ENCODE measurements around a stretch of chr9.

DNA sequence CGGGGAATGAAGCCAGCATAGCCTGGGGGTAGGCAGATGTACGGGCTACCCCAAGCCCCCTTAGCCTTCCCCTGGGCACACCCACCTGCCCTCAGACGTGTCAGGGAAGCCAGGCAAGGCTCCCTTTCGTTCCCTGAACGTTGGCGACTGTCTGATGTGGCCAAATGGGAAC is 3.0 kb downstream of the FAM166A start:
- PRO-cap = no peak

DNA sequence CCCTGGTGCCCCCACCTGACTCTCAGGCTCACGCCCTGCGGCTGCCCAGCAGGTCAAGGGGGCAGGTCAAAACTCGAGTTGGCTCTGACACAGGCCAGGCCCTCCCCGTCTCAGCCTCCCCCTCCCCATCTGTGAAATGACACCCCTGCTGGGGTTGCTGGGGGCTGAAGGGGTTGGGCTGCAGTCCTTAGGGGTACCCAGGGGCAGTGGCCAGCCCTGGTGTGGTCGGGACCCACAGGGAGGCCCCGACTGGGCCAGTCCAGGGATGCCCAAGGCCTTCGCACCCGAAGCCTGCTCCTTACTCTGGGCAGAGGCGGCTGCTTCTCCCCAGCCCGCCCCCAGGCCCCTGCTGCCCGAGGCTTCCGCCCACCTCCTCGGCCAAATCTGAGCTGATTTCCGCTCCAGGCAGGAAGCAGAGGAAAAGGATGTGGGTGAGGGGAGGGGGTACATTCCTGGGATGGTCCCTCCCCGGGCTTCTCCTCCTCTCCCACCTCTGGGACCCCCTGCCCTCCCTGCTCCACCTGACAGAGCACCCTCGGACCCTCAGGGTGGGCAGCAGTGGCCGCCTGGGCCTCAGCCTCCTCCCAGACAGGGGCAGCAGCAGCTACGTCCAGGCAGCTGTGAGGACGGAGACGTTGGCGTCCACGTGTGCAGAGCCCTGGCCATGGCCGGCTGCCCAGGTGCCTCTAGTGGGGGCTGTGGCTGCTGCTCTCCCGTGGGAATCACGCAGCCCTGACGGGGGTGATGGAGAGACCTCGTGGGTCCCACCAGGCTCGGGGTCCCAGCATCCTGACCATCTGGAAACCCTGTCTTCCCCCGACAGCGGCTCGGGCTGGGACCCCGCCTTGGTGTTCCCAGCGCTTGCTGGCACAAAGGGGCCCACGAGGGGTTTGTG is 4.1 kb upstream of the NRARP start:
- PRO-cap = no peak

- PRO-cap = no peak
Observed at GRCh38 chr9:137417152-137418031, 5.6 kb downstream of the EXD3 start.

DNA sequence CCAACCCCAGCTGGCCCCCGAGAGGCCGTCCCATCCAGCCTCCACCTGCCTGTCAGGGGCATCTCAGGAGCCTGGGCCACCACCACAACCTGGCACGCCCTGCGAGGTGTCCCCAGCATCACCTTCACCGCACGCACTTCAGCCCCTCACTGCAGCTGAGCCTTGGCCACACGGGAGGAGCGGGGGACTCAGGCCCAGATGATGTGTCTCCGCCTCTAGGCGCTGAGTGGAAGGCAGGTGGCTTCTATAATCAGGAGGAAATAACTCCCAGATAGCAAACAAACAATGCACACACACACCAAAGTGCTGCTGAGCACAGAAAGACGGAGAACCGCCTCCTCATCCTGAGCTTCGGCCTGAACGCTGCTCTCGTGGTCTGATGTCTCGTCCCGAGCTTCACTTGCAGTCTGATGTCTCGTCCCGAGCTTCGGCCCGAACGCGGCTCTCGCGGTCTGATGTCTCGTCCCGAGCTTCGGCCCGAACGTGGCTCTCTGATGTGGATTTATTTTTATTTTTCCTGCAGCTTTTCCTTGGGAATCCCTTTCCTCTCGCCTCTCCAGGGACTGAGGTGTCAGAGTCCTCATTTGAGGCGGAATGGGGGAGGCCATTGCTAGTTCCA is 28.7 kb upstream of the NSMF start:
- PRO-cap = no peak

DNA sequence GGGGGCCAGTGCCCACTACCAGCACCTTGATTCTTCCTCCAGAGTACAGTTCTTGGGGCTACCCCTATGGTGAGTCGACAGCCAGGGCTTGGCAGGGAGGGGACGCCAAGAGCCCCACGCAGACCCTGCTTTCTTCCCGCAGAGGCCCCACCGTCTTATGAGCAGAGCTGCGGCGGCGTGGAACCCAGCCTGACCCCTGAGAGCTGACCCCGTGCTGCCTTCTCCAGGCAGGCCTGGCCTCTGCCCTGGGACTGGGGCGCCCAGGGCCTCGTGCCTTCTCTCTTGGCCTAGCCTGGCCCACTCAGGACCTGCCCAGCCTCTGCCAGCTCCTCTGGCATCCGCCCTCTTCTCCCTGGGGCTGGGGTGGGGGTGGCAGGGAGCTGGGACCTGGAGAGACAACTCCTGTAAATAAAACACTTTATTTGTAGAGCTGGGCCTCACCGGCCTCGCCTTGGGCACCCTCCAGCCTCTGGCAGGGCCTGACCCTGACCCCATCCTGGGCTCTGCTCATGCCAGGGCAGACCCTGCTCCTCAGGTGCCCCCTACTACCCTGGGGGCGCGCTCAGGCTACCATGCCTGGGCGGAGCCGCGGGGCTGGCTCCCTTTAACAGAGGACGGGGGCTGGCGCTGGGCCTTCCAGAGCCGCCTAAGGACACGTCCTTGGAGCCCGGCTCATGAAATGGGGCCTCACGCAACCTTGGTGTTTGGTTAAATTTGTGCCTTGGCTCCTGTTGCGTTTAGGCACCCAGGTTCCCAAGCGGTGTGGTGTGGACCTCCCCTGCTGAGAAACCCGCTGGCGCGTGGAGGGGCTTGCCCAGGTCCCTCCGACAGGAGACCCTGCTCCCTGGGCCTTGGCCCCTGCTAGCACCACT is 3.6 kb upstream of the EHMT1 start:
- PRO-cap = no peak

GRCh38 chr9:137631948-137632653 is 13.3 kb downstream of the EHMT1 start:
- PRO-cap = no peak

DNA sequence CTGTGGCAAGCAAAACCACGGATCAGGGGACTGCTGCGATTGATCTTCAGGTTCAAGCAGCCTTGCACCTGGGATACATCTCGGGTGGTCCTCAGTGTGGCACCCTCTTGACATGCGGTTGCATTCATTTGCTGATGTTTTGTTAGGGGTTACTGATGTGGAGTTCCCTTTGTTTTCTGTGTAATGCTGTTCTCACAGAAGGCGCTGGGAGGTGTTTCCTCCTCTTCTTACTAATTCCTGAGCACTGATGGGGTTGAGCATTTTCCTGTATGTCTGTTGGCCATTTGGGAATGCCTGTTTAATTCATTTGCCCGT is 60.5 kb downstream of the EHMT1 start:
- PRO-cap = no peak

DNA sequence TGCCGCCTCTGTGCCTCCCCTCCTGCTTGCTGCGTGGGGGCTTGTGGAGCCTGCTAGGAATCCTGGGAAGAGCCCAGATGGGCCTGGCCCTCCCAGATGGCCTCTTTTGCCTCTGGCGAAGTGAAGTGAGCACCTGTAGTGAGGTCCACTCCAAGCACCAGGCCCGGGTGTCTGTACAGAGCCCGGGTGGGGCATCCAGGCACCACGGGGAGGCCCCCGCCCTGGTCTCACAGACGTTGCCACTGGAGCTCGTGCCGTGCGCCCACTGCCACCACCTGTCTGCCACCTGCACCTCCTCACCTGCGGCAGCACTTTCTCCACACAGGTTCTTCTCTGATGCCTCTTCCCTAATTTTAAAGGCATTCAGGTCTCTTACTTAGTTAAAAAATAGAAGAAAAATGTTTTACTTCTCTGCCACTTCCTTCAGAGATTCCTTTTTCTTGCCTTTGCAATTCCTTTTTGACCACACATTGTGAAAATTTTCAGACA is 48.7 kb upstream of the CACNA1B start:
- PRO-cap = no peak

Data from tibial artery (tissue), 1 donor.